Prostate gland (tissue), 2 donors: Measurements from ENCODE around the gene CLRN3.

DNA sequence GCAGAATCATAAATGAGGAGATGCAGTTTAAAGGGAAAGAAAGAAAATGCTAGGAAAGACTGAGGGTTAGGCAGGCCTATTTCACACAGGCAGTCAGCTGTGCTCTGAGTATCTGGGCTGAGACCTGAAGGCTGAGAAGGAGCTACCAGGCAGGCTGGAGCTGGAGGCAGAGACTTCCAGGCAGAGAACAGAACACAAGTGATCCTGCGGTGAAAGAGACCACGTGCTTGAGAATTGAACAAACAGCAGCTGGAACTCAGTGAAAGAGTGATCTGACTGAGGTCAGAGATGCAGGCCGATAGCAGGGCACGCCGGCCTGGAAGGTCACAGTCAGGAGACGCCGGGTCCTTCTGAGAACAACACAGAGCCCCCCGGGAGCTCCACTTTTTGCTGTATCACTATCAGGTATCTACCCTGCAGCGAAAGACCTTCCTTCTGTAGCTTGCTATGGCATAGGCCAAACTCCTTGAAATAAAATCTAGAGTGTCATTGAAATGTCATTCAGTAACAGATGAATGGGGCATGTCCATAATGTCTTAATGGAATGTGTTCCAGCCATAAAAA is 147.7 kb downstream of the ADAM12 start:
- PRO-cap: no peak
- RAMPAGE, long total RNA, 2 experiments: no peak in any of the 2 experiments

- PRO-cap: no peak
- RAMPAGE, long total RNA, 2 experiments: no peak in any of the 2 experiments
Measured at GRCh38 chr10:126264705-126264952, 123.6 kb downstream of the ADAM12 start.

- PRO-cap: no peak
- RAMPAGE, long total RNA, 2 experiments: no peak in any of the 2 experiments
Measured at GRCh38 chr10:126315795-126316233, 72.5 kb downstream of the ADAM12 start.

DNA sequence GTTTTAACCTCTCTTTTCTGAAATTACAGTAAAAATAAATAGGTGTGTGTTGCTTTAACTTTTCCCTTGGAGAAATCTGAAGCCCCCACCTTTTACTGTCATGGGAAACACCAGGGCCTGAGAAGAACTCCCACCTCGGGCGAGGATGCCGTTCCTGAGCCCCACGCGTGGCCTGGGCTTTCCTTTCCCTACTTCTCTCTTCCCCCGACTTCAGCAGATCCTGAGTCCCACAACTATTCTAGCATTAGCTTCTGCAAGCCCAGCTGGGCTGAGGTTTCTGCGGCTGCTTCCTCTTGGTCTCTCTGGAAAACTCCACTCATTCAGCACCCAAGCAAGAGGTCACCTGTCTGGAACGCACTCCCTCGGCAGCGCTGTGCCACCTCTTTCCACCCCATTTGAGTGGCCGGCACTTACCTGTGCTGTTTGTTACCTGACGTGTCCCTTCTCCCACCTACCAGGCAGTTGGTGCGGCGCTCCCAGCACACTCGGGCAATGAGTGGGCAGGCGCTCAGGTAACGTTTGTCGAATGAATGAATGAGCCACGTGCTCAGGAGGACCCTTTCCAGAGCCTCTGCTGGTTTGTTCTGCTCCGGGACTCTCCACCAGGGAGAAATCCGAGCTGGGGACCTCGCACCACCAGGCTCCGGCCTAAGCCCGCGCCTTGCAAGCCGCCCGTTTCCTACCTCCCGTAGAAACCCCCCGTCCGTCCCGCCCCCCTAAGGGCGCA is 639 bp upstream of the DOCK1 start:
- PRO-cap: no peak
- RAMPAGE, long total RNA, 2 experiments: no peak in any of the 2 experiments

GRCh38 chr10:127012472-127013100 is 107.4 kb downstream of the DOCK1 start:
- PRO-cap: no peak
- RAMPAGE, long total RNA, 2 experiments: no peak in any of the 2 experiments

DNA sequence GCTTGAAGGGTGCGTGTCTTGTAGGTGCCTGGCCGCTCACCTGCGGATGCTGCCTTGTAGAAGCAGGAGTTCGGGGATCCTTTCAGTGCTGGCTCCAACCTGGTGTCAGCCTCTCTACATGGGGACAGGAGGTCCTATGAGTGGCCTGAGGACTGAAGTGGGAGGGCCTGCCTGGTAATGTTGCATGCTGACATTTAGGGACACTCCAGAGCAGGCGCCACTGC is 520 bp upstream of the INSYN2A start:
- PRO-cap: no peak
- RAMPAGE, long total RNA, 2 experiments: no peak in any of the 2 experiments

GRCh38 chr10:127892625-127893457 is at the start of gene CLRN3:
Gene CLRN3, minus strand, starts transcription at chr10:127892941.
- PRO-cap: no peak
- RAMPAGE, long total RNA, 2 experiments: no peak in any of the 2 experiments

- PRO-cap: no peak
- RAMPAGE, long total RNA, 2 experiments: no peak in any of the 2 experiments
Measured at GRCh38 chr10:127907453-127908375, 811 bp downstream of the PTPRE start.

DNA sequence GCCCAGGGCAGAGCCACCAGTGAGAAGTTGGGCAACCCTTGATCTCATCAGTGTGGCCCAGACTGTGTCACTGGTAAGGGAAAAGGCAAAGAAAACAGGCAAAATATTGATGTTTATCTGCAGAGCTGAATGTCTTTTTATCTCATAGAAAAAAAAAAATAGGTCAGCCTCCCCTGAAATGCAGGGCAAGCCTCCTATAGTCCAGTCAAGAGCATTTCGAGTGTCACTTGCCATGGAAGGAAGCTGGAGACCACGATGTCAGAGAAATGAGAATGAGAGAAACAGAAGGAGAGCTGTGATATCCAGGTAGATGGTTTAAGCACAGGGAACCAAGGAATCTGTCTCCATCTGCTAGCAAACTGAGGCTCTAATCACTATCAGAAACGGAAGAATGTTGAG is 35.0 kb downstream of the PTPRE start:
- PRO-cap: no peak
- RAMPAGE, long total RNA, 2 experiments: no peak in any of the 2 experiments

GRCh38 chr10:127948721-127949302 is 41.9 kb downstream of the PTPRE start:
- PRO-cap: no peak
- RAMPAGE, long total RNA, 2 experiments: no peak in any of the 2 experiments

DNA sequence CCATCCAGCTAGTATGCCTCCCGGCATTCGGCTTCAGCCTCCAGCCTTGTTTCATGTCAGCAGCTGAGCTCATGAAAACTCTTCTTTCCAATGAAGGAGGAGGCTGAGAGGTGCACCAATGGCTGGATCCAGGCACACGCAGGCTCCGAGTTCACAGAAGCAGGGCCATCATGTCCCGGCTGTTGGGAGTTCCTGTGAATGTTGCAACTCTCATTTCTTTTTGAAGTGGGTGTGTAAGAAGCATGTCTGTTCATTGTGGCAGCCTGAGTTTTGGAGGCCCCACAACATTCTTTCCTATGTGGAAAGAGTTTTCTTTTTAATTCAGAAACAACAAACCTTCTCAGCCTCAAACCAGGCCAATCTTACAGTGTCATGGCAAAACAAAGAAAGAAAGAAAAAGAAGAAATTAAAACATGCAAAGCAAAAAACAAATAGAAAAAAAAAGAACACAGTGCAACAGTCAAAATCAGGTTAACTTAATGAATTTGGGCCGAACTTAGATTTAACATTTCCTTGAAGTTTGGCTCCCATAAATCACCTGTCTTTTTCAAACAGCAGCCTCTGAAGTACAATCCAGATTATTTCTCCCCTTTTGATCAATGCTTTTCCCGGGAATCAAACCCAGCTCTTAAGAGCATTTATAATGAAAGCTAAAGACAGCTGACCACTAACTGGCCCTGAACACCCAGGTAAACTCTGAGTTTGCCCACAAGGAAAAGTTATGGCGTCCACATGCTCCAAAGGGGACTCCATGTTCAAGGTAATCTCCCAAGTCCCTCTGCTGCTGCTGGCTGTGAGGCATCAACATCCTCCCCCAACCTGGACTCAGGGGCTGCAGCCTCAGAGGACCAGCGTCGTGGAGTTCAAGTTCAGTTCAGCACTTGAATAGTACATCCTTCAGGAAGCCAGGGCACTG is 89.9 kb downstream of the PTPRE start:
- PRO-cap: no peak
- RAMPAGE, long total RNA, 2 experiments: no peak in any of the 2 experiments

DNA sequence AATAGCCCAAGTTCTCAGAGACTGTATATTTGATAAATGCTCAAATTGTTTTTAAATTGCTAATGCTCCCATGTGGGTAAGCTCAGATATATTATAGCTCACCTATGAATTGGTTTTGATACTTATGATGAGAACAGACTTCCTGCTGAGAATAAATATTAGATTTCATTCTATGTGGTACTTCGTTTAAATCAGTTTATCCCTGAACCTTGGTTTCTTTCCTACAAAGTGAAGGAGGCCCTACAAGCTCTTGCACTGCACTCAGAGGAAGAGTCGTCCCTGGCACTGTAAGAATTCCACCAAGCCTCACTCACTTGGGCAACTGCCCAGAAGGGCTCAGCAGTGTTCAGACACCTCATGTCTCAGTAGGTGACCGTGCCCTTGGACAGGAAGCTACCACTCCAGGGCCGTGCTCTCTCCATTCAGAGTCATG is 93.6 kb downstream of the PTPRE start:
- PRO-cap: no peak
- RAMPAGE, long total RNA, 2 experiments: no peak in any of the 2 experiments

DNA sequence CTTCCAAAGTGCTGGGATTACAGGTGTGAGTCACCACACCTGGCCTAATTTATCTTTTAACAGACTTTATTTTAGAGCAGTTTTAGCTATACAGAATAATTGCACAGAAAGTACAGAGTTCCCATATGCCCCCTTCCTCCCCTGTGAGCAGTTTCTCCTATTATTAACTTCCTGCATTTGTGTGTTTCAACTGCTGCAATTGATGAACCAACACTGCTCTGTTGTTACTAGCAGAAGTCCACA is 72.3 kb downstream of the MKI67 start:
- PRO-cap: no peak
- RAMPAGE, long total RNA, 2 experiments: no peak in any of the 2 experiments

- PRO-cap: no peak
- RAMPAGE, long total RNA, 2 experiments: no peak in any of the 2 experiments
Measured at GRCh38 chr10:128072978-128073647, 53.1 kb downstream of the MKI67 start.

GRCh38 chr10:129331676-129332175 is 135.3 kb upstream of the MGMT start:
- PRO-cap: no peak
- RAMPAGE, long total RNA, 2 experiments: no peak in any of the 2 experiments

GRCh38 chr10:129945617-129946292 is 18.3 kb downstream of the EBF3 start:
- PRO-cap: unidirectional peak, plus-strand start at chr10:129946145
- RAMPAGE, long total RNA, 2 experiments: no peak in any of the 2 experiments

DNA sequence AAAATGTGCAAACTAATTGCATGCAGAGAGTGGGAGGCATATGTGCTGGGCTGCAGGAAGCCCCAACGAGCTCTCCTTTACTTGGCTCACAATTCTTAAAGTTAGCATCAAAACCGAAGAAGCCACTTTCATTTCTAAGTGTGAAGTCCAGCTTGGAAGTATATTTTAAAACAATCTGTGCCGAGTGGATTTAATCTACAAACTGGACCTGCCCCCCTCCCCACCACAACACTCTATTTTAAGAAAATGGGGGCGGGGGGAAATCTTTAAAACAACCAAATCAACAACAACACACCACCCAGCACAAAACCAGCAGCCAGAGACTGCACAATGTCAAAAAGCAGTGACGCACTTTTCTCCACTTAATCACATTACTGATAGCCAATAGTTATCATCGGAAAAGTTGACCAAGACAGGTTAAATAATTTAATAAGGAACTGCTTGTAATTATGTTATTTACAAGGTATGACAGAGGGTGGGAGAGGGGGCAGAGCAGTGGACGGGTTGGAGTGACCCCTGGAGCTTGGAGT is 2.9 kb downstream of the EBF3 start:
- PRO-cap: no peak
- RAMPAGE, long total RNA, 2 experiments: no peak in any of the 2 experiments

DNA sequence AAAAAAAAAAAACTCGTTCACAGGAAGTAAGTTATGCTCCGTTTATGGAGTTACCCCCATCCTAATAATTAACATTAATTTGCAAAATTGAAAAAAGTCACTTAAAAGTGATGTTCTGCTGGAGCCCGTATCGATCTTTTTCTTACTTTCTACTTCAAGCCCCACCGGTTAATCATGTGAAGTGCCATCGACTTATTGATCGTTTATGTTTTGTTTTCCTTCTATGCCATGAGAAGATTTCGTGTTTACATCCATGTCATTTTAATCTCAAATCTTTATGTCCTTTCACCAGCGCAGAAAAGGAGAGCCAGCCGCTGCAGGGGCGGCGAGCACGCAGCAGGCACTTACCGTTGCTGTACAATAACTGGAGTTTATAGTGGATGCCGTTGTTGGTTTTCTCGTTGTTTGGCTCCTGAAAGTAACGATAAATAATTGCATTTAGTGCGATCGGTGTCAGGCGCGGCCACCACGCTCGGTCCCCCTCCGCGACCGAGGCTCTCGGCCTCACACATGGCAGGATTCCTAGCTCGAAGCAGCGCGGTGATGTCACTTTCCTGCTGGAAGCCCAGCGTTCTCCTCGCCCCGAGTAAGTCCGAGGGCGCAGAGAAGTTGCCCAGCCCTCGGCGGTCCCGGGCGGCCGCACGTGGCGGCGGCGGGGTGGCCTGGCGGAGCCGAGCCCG is 1.3 kb downstream of the EBF3 start:
- PRO-cap: no peak
- RAMPAGE, long total RNA, 2 experiments: no peak in any of the 2 experiments

GRCh38 chr10:130493346-130493900 is 357.2 kb downstream of the GLRX3 start:
- PRO-cap: no peak
- RAMPAGE, long total RNA, 2 experiments: no peak in any of the 2 experiments

- PRO-cap: no peak
- RAMPAGE, long total RNA, 2 experiments: no peak in any of the 2 experiments
Measured at GRCh38 chr10:131081197-131081796, 230.2 kb downstream of the TCERG1L start.